ENCODE measurements around the genes GSG1L2 and MYH13.

- RRBS = 3% methylated on average over 14 of the region's 69 CpGs
These were observed 1.2 kb upstream of the CCDC42 start for GRCh38 chr17:8745579-8746458.

- RRBS = no CpG with 5 or more reads among the region's 8 CpGs
These were observed 777 bp downstream of the MFSD6L start for GRCh38 chr17:8798440-8798736.

DNA sequence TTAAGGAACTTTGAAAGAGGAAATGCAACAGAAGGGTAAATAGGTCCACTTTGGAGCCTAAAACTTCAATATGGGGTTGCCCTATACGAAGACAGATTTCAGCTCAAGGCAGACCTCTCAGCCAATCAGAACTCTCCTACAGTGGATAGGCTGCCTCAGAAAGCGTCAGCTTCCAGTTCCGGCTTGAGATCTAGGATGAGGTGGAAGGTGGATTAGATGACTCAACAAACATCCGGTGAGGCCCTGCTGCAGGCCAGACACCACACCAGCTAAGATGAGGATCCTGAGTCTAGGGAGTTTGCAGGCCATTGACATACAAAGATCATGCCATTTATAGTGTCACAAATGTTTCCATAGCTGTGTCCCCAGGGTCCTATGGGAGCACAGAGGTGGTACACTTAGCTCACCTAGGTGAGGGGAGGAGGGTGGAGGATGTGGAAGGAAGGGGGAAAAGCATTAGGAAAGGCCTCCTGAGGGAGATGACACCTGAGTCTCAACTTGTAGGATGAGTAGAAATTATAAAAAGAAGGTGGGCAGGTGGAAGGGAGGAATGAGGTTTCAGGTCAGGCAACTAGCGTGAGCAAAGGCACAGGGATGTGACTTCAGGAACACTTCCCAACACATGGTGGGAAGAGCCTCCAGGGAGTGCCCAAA lies 8.0 kb upstream of the MFSD6L start:
- RRBS = 43% methylated on average over 1 of the region's 5 CpGs

GRCh38 chr17:8889274-8889629 lies 21.8 kb upstream of the PIK3R6 start:
- RRBS = no CpG with 5 or more reads among the region's 3 CpGs

DNA sequence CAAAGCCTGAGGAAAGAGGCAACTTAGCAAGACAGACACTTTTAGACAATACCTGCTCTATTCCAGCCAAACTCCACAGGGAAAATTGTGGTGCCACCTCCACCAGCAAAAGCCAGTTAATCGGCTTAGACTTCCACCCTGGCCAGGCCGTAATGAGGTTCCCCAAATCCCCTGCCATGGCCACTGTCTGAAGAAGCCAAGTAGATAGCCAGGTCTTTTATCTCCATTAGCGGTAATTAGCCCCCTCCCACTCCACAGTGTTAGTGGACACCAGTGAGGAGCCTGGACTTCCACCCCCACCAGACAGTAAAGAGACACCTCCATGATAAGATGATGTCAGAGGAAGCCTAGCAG lies 38.3 kb downstream of the PIK3R5 start:
- RRBS = no CpG with 5 or more reads among the region's 3 CpGs

DNA sequence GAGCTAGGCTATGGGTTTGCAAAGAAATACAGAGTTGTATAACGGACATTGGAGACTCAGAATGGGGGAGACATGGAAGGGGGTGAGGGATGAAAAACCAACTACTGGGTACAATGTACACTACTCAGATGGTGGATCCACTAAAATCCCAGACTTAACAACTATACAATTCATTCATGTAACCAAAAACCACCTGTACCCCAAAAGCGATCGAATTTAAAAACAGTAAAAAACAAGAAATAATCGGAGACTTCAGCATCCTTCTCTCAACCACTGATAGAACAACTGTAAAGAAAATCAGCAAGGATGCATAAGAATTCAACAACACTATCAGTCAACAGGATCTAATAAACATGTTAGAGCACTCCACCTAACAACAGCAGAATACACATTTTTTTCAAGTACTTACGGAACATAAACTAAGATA lies 35.7 kb downstream of the PIK3R5 start:
- RRBS = no CpG with 5 or more reads among the region's 5 CpGs

GRCh38 chr17:8939333-8940422 lies 25.8 kb downstream of the PIK3R5 start:
- RRBS = no CpG with 5 or more reads among the region's 14 CpGs

GRCh38 chr17:8951068-8951691 lies 14.3 kb downstream of the PIK3R5 start:
- RRBS = no CpG with 5 or more reads among the region's 5 CpGs

- RRBS = no CpG with 5 or more reads among the region's 6 CpGs
These were observed 9.2 kb downstream of the PIK3R5 start for GRCh38 chr17:8956161-8956863.

- RRBS = 49% methylated on average over 6 of the region's 15 CpGs
These were observed 3.1 kb downstream of the NTN1 start for GRCh38 chr17:9024317-9024878.

DNA sequence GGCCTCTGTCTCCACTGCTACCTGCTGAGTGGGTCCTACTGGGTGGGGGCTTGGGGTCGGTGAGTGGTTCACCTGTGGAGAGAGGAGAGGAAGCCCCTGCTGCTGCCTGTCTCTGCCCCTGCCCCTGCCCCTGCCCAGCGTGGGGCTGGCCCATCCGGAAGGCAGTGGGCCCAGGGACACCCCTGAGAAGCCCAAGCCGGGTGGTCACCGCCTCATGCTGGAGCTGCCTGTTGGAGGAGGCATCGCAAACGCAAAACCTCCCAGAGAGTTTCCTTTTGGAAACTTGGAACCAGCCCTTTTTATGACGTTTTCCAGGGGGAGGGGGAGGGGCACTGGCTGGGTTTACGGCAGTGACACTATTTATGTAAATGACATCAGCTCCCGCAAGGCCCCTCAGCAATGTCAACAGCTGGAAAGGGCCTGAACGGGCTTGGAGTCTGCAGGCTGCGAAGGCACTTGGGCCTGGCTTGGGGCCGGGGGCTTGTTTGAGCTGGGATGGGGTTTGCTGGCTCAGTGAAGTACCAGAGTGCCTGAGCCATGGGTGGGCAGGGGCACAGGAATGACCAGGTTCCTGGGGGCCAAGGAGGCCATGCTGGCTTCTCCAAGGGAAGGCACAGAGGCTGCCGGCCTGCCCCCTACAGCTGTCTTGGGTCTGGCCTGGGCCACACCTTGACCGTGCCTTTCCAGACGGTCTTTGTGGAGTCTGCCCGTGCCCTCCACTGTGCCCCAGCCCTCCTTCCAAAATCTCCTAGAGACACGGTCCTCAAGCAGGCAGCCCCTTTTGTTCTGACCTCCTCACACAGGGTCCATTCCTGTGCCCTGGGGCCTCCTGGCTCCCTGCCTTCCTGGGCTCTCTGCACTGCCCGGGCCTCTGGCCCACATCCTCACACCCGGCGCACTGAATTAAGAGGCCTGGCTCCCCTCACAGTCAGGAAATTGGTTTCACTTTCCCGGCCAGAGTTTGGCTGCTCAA lies 219.6 kb downstream of the NTN1 start:
- RRBS = 45% methylated on average over 4 of the region's 22 CpGs

GRCh38 chr17:9645833-9646272 lies 536 bp downstream of the USP43 start:
- RRBS = 3% methylated on average over 7 of the region's 48 CpGs

DNA sequence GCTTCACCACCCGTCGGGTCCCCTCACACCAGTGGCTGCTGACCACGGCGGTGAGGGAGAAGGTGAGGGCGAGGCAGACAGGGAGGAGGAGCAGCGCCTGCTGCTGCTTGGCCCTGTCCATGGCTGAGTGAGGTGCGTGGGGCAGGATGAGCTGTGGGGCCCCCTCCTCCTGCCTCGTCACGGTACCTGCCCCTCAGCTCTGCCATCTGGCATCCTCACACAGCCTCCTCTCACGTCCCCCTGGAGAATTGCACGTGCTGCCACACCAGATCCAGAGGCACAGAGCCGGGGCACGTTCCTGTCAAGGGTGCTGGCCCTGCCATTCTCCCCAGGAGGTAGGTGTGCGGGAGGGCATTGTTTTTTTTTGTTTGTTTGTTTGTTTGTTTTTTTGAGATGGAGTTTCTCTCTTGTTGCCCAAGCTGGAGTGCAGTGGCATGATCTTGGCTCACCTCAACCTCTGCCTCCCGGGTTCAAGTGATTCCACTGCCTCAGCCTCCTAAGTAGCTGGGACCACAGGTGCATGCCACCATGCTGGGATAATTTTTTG lies at the start of gene GSG1L2:
Gene GSG1L2 (minus strand): TSS at position 129 of the 547 bp plus-strand sequence.
- RRBS = no CpG with 5 or more reads among the region's 15 CpGs

DNA sequence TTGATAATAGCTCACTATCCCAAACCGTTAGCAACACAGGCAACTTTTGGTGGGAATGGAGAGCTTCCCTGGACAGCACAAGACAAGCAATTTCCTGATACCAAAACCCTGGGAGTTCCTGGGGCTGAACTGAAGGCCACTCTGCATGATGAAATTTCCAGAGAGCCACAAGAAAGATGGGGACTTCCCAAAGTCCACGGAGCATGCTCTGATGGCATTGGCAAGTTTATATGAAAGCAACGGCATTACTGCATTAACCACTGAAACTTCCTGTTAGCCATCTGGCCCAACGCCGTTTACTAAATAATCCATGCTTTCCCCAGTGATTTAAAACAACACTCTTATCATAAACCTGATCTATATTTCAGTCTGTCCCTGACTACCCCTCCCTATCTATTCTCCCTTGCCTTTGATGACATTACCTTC lies 108.3 kb upstream of the RCVRN start:
- RRBS = no CpG with 5 or more reads among the region's 5 CpGs

- RRBS = no CpG with 5 or more reads among the region's 14 CpGs
These were observed 135.5 kb downstream of the GAS7 start for GRCh38 chr17:10062688-10063461.

DNA sequence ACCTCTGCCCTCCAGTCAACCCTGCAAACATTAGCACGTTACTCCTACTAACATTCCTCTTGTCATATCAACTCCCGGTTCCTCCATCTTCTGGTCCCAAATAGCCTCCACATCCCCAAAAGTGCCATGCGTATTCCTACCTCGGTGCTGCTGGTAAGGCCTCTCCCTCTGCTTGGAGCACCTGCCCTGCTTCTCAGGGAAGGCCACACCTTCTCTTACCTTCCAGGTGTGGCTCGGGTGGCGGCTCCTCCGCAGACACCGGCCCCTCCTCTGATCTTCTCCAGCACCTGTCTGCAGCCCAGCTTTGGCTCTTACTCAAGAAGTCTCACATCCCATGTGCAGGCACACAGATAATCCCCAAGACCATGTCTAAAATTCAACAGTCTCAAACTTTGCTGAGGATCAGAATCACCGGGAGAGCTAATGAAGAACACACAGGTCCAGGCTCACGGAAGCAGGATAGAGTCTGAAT lies 92.3 kb downstream of the GAS7 start:
- RRBS = no CpG with 5 or more reads among the region's 10 CpGs

GRCh38 chr17:10126018-10126331 lies 72.4 kb downstream of the GAS7 start:
- RRBS = no CpG with 5 or more reads among the region's 5 CpGs

GRCh38 chr17:10372815-10373398 lies at the start of gene MYH13:
MYH13 (minus strand) TSS chr17:10373006.
- RRBS = no CpG with 5 or more reads among the region's 6 CpGs

GRCh38 chr17:10699808-10700469 lies 2.5 kb downstream of the ADPRM start:
- RRBS = no CpG with 5 or more reads among the region's 3 CpGs

- RRBS = no CpG with 5 or more reads among the region's 14 CpGs
These were observed 25.3 kb upstream of the TMEM220 start for GRCh38 chr17:10754870-10755791.